Skeletal muscle tissue (tissue), 7 donors: ENCODE data around the gene HNRNPL.

- PRO-cap, 3 experiments = peak in 1 of 3 experiments; most common plus-strand start chr19:38675006 (in 1); most common minus-strand start chr19:38674958 (in 1)
- RAMPAGE, long total RNA = no peak
- RRBS, 2 experiments = no CpG with 5 or more reads among the region's 11 CpGs
These were observed 27.4 kb downstream of the ACTN4 start for GRCh38 chr19:38674721-38675454.

GRCh38 chr19:38675456-38675691, 27.9 kb downstream of the ACTN4 start:
- PRO-cap, 3 experiments = no peak in any of the 3 experiments
- RAMPAGE, long total RNA = no peak
- RRBS, 2 experiments = no CpG with 5 or more reads among the region's 5 CpGs

DNA sequence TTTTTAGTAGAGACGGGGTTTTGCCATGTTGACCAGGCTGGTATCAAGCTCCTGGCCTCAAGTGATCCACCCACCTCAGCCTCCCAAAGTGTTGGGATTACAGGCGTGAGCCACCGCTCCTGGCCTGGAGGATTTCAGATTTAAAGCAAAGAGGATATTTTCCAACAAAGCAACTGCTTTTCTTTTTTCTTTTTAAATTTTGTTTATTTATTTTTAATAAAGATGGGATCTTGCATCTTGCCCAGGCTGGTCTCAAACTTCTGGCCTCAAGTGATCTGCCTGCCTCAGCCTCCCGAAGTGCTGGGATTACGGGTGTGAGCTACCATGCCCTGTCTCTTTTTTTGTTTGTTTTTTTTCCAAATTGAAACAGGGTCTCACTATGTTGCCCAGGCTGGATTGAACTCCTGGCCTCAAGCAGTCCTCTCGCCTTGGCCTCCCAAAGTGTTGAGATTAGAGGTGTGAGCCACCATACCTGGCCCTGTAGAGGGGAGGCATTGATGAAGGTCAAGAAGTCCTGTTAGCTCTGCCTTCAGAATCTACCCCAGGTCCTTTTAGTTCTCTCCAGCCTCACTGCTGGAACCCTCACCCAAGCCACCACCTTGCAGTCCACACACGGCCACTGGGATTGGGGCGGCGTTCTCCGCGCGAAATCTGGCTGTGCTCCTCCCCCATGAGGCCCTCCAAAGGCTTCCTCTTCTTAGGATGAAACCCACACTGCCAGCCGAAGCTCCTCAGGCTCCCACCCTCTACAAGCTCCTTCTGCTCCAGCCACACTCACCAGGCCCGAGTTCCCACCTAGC, 34.8 kb downstream of the ACTN4 start:
- PRO-cap, 3 experiments = no peak in any of the 3 experiments
- RAMPAGE, long total RNA = no peak
- RRBS, 2 experiments = no CpG with 5 or more reads among the region's 14 CpGs

- PRO-cap, 3 experiments = no peak in any of the 3 experiments
- RAMPAGE, long total RNA = no peak
- RRBS, 2 experiments = no CpG with 5 or more reads among the region's 3 CpGs
These were observed 36.3 kb downstream of the ACTN4 start for GRCh38 chr19:38683843-38684091.

DNA sequence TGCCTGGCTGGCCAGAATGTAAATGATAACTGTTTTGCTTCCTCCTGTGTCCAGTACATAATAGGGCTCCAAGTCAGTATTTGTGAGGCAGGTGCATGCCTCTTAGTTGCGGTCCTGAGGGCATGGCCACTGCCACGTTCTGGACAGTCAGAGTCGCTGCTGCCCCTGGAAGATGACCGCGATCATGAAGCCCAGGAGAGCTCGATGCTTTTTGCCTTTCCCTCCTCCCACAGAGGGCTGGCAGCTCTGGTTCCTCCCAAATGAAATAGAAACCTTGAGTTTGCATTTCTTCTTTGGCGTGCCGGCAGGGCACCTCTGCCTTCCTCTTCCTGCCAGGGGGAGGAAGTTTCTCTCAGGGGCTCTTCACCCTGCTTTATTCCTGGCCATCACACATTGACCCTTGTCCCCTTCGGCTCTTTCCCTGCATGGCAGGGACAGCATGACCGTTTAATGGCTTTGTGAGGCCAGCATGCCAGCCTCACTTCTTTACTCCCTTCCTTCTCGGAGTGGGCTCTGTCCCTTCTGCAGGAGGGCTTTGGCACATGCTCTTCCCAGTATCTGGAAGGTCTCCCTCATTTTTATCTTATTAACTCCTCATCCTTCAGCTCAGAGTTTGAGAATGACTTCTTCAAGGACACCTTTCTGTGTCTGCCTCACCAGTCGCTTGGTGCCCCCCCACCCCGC, 47.9 kb downstream of the ACTN4 start:
- PRO-cap, 3 experiments = no peak in any of the 3 experiments
- RAMPAGE, long total RNA = no peak
- RRBS, 2 experiments = no CpG with 5 or more reads among the region's 13 CpGs

DNA sequence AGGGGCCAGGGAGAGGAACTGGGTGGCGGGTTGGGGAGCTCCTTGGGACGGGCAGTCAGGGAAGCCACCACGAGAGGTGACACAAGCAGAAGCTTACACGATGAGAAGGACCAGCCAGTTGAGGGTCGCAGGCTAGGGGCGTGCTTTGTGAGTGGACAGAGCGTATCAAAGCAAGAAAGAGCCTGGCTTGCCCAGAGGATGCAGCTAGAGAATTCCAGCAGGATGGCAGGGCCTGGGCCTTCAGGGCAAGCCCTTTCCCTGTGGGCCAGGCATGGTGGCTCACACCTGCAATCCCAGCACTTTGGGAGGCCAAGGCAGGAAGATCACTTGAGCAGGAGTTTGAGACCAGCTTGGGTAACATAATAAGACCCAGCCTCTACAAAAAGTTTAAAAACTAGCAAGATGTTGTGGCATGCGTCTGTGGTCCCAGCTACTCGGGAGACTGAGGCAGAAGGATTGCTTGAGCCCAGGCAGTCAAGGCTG, 40.5 kb downstream of the CAPN12 start:
- PRO-cap, 3 experiments = no peak in any of the 3 experiments
- RAMPAGE, long total RNA = no peak
- RRBS, 2 experiments = no CpG with 5 or more reads among the region's 9 CpGs

GRCh38 chr19:38709775-38710329, 34.4 kb downstream of the CAPN12 start:
- PRO-cap, 3 experiments = no peak in any of the 3 experiments
- RAMPAGE, long total RNA = no peak
- RRBS, 2 experiments = no CpG with 5 or more reads among the region's 16 CpGs

DNA sequence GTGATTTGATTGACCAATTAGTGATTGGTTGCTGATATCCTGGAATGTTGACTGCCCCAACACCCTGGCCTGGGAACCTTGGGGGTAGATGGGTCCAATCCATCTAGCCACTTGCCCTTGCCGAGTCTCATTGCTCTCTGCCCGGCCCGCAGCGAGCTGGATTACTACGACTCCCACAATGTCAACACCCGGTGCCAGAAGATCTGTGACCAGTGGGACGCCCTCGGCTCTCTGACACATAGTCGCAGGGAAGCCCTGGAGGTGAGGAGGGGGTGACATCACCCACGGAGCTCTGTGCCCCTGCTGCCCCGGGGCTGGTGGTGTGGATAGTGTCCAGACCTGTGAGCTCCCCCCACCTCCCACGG, 20.8 kb downstream of the CAPN12 start:
- PRO-cap, 3 experiments = no peak in any of the 3 experiments
- RAMPAGE, long total RNA = no peak
- RRBS, 2 experiments = 60 to 62% methylated on average over 2 of the region's 12 CpGs

GRCh38 chr19:38723827-38724632, 20.2 kb downstream of the CAPN12 start:
- PRO-cap, 3 experiments = no peak in any of the 3 experiments
- RAMPAGE, long total RNA = no peak
- RRBS, 2 experiments = no CpG with 5 or more reads among the region's 34 CpGs

DNA sequence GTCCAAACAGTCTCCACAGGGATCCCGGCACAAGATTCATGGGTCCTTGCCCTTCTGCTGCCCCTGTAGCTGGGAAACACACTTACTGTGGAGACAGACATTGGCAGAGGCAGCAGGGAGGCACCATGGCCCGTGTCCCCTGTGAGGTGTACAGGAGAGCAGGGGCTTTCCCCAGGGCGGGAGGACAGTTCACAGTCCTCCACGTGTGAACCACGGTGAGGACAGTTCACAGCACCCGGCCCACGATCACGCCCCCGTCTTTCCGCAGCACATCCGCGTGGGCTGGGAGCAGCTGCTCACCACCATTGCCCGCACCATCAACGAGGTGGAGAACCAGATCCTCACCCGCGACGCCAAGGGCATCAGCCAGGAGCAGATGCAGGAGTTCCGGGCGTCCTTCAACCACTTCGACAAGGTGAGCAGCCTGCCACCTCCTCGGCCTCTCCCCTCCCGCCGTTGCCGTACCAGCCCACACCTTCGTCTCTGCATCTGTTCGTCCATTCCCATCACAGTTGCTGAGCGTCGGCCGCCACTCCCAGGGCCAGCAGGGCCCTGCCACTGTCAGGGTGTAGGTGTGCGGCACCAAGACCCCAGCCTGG, 17.5 kb downstream of the CAPN12 start:
- PRO-cap, 3 experiments = no peak in any of the 3 experiments
- RAMPAGE, long total RNA = no peak
- RRBS, 2 experiments = no CpG with 5 or more reads among the region's 30 CpGs

- PRO-cap, 3 experiments = no peak in any of the 3 experiments
- RAMPAGE, long total RNA = no peak
- RRBS, 2 experiments = no CpG with 5 or more reads among the region's 12 CpGs
These were observed 1.3 kb upstream of the ECH1 start for GRCh38 chr19:38832948-38833205.

- PRO-cap, 3 experiments = no peak in any of the 3 experiments
- RAMPAGE, long total RNA = no peak
- RRBS, 2 experiments = no CpG with 5 or more reads among the region's 12 CpGs
These were observed 5.1 kb upstream of the ECH1 start for GRCh38 chr19:38836311-38837486.

DNA sequence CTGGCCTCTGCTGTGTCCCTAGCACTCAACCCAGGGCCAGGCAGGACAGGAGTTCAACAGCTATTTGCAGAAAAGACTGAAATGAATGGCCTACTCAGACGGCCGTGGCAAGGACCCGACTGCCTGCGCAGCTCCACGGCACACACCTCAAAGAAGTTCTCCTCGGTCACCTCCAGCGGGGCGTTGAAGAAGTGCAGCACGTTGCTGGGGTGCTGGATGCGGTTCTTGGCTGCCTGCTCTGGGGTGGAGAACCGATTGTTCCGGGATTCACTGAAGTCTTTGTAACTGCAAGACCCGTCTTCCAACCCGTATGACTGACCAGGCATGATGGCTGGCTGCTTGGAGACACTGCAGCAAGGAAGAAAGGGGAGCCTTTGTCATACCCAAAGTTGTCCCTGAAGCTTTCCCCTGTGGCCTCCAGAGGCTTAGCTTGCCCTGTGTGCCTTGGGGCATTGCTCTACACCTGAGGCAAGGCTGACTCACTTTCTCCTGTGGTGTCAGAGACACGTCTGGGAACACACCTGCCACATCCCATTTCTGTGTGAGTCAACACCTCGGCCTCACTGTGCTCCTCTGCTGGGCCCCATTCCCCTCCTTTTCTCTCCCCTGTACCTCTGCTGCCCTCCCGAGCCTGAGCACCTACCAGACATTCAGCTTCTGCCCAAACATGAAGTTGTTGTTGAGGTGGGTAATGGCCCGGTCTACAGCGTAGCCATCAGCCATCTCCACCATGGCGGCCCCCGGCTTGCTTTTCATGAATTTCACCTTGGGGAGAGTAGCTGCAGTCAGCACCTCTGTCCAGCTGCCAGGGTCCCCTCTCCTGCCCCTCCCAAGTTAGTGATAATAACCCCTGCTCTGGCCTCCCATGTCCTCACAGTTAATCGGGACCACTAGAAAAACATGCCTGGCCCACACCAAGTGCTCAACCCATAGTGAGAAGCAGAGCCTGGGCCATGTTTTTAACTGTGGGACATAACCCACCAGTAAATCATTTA, 7.0 kb upstream of the ECH1 start:
- PRO-cap, 3 experiments = no peak in any of the 3 experiments
- RAMPAGE, long total RNA = no peak
- RRBS, 2 experiments = no CpG with 5 or more reads among the region's 22 CpGs

- PRO-cap, 3 experiments = no peak in any of the 3 experiments
- RAMPAGE, long total RNA = no peak
- RRBS, 2 experiments = no CpG with 5 or more reads among the region's 7 CpGs
These were observed 8.4 kb downstream of the HNRNPL start for GRCh38 chr19:38841355-38841813.

DNA sequence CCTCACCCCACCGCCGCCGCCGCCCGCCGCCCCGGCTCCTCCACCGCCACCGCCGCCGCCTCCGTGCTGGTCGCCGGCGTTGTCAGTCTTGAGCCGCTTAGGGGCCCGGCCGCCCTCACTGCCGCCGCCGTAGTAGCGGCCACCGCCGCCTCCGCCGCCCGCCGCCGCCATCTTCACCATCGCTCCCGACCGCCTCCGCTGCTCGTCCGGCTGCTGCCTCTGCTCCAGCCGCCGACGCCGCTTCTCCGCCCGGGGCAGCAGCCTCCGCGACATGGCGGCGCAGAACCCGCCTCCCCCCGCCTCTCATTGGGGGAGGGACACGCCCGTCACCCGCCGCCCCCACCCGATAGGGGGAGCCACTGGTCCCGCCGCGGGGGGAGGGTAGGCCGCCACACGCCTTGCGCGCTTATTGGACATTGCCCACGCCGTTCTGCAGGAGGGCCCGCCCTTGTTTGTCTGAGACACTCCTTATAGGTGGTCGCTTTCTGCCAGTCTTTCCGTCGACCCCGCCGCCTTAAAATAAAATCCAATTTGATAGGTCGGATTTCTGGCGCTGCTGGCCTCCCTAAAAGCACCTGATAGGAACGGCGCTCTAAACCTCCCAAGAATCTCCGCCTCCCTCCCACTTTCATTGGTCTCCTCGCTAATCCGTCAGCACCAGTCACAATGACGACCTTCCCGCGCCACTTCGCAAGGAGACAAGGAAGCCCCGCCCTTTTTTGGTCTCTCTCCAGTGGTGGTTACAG, at the start of gene HNRNPL:
TSS of gene HNRNPL (minus strand) at position 293 of the 746 bp plus-strand sequence.
- PRO-cap, 3 experiments = peak in 3 of 3 experiments; most common plus-strand start position 544 of the sequence (in 1); most common minus-strand start position 230 of the sequence (in 1)
- RAMPAGE, long total RNA = no peak
- RRBS, 2 experiments = 1 to 2% methylated on average over 30 of the region's 79 CpGs

DNA sequence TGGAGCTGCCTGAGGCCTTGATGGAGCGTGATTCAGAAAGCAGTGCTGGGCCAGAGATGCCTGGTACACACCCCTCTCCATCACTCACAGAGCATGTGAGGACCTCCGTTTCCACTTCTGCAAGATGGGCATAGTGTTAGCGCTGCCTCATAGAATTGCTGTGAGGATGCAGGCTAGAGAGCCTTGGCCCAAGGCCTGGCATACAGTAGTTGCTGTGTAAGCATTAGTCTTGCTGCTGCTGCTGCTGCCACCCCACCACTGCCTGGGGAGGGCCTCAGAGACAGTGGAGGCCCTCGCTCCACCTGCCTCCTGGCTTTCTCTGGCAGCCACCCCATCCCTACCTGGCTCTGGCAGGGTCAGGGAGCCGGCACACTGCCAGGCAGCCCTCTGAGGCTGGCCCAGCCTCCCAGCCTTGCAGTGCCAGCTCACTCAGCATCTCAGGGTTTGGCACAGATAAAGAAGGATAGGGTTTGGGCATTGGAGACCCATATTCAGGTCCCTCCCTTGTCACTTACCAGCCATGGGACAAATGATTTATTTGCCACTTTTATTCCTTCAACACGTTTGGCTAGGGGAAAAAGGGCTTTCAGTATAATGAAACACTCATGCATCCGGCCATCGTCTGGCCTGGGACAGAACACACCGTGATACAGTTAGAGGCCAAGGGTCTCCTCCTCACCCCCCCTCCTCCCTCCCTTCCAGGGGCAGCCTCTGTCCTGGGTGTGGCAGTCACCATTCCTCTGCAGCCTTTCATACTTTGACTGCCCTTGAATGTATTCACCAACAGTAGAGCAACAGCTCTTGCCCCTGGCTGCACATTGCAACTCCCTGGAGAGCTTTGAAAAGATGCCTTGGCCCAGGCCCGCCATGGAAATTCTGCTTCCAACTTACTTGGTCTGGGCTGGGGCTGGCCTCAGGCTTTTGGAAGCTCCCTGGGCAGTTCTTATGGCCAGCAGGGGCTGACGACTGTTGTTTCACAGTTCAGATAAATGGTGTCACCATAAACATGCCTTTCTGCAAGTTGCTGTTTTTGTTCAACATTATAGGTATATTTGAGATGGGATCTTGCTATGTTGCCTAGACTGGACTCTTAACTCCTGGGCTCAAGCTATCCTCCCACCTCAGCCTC, 2.8 kb downstream of the PAK4 start:
- PRO-cap, 3 experiments = no peak in any of the 3 experiments
- RAMPAGE, long total RNA = no peak
- RRBS, 2 experiments = no CpG with 5 or more reads among the region's 11 CpGs

GRCh38 chr19:39198699-39199530, 2.2 kb downstream of the NCCRP1 start:
- PRO-cap, 3 experiments = no peak in any of the 3 experiments
- RAMPAGE, long total RNA = no peak
- RRBS, 2 experiments = no CpG with 5 or more reads among the region's 15 CpGs

DNA sequence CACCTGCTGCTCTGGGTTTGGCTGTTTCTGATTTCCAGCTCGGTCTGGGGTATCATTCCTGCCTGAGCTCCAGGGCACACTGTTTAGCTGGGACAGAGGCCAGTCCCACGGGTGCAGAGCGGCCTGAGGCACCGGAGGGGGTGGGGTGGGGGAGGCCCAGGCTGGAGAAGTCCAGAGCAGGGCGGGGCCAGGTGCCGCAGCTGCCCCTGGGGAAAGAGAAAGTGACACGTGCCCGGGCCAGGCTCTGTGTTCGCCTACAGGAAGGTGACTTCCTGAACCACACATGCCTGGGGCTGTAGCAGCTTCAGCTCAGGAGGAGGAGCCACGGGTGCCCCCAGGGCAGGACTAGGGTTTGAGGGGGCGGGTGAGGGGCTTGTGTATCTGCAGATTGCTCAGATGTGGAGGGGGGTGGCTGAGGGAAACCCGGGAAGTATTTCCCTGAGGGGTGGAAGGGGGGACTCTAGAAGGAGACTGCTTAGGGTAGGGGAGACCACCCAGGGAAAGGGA, 7.0 kb downstream of the IFNL3 start:
- PRO-cap, 3 experiments = no peak in any of the 3 experiments
- RAMPAGE, long total RNA = no peak
- RRBS, 2 experiments = 6 to 7% methylated on average over 3 of the region's 12 CpGs

DNA sequence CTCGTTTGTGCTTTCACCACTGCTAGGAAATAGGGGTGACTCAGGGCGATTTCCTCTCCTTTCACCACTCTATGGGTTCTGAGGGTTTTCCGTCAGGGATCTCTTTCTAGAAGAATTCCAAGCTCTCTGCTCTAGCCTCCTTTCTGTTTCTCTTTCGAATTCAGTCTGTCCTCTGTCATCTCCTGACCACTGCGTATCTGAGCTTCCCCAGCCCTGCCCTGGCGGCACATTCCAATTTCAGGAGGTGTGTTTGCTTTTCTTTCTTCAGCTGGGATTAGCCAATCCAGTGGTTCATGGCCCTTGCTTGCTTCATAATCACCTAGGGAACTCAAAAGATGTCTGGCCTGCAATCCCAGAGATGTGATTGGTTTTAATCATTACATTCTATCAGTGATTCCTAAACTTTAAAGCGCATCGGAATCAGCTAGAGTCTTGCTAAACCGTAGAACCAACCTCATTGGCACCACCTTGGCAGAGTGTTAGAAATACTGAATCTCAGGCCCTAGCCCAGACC, 9.4 kb downstream of the IFNL2 start:
- PRO-cap, 3 experiments = no peak in any of the 3 experiments
- RAMPAGE, long total RNA = no peak
- RRBS, 2 experiments = no CpG with 5 or more reads among the region's 9 CpGs

- PRO-cap, 3 experiments = no peak in any of the 3 experiments
- RAMPAGE, long total RNA = no peak
- RRBS, 2 experiments = no CpG with 5 or more reads among the region's 3 CpGs
These were observed 9.3 kb downstream of the SAMD4B start for GRCh38 chr19:39351362-39352030.